Airway epithelial cell (primary cell): ENCODE data around the gene CCNI2.

DNA sequence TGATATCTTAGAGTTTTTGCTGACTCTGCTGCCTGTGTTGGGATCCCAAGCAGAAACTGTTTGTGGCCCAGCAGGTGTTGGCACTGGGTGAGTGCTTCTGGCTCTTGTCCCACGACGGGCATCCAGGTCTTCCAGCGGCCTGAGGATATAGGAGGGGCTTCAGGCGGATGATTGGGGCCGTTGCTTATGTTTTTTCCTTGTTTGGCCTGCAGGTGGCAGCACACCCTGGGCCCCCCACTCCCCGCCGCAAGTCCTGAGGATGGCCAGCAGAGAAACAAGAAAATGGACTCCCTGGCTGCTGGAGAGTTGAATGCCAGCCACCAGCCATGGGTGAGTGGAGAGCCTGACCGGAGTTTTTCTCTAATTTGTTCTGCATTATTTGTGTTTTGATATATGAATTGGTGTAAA is 50.1 kb downstream of the SLC22A5 start:
- RAMPAGE, long total RNA: no peak

DNA sequence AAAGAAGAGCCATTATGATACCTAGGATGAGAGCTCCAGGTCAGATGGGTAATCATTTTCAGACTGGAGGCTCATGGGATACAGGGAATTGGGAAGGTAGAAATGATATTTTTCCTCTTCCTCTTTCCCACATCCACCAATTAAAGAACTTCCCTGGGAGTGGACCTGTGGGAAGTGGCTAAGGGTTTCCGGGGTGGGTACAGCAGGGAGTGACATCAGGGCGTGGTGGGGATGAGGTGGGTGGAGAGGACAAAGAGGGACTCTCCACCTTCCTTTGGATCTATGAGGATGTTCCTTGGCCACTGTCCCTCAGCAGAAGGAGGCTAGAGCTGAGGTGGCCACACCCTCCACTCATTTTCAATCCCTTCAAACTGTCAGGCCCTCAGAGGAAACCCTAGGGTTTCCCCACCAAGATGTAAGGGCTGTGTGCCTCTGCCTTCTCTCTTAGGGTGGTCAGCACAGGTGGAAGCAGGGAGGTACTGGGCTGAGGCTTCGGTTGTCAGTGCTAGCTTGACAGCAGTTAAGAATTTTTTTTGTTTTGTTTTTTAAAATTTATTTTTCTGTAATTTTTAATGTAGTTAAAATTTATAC is 54.6 kb downstream of the IRF1 start:
- RAMPAGE, long total RNA: no peak

DNA sequence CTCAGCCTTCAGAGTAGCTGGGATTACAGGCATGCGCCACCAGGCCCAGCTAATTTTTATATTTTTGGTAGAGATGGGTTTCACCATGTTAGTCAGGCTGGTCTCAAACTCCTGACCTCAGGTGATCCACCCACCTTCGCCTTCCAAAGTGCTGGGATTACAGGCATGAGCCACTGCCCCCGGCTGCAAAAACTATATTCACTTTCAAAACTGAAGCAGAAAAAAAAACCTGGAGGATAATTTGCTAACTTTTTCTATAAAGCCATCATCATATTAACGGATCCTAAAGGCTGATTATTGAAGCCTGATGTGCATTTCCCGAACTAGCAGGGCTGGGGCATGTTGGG is 5.6 kb downstream of the IRF1 start:
- RAMPAGE, long total RNA: no peak

DNA sequence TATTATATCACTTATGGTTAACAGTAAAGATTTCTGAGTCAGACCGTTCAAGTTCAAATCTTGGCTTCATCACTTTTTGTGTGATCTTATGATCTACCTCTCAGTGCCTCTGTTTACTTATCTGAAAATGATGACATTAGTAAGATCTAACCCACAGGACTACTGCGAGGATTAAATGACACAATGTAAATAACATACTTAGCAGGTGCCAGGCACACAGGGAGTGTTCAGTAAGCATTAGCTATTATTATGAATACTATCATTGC is 2.0 kb downstream of the IRF1 start:
- RAMPAGE, long total RNA: no peak

GRCh38 chr5:132501901-132502535 is 11.4 kb upstream of the IRF1 start:
- RAMPAGE, long total RNA: no peak

DNA sequence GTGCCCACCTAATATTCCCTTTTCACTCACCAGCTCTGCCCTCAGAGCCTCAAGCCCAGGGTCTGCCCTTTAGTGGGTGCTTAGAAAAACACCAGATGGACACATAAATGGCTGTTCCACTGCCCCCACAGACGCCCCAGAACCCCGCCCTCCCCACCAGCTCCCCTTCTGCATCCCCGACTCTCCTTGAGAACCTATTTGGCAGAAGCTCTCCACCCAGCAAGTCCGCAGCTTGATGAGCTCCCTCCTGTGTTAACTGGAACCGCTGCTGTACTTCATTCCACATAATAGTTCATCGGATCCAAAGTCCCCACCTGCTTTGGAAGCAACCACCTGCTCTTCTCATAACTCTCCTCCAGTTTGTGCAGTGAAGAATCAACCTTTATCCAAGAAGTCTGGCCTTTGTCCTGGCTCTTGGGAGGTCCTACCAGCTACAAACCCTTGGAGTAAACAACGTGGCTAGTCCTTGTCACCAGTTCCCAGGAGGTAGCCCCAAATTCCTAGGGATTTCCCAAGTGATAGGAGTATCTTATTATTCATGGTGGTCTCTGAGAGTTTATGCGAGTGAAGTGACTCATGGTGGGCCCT is 3.9 kb upstream of the IL4 start:
- RAMPAGE, long total RNA: no peak

DNA sequence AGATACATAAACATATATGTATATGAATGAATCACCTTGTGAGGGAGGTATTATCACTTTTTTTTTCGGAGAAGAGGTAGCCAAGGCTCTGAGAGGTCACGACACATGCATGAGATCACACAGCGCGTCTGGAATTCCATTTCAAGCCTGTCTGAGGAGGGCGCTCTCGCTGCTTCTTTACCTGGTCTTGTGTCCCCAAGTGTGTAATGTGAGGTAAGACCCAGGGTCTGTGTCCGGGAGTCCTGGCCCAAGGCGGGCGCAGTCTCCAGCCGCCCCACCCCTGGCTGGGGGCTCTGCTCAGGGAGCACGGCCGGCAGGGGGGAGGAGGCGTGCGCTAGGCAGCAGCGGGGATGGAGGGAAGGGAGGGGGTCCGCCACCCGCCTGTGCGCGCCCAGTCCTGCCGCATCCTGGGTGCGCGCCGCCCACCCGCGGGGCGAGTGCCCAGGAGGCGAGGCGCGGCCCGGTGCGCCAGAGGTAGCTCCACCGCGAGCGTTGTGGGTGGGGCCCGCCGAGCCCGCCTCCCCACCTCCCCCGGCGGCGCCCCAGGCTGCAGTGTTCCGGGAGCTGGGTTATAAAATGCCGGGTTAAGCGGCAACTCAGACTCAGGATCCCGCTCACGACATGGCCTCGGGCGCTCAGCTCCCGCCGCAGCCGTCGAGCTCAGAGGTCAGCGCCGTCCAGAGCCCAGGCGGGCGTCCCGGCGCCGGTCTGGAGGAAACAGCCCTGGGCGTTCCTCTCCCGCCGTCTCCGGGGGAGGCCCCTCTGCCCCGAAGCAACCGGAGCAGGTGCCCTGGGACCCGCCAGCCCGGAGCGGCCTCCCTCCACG is at the start of gene CCNI2:
Gene CCNI2, plus strand, starts transcription at position 552 of the 826 bp plus-strand sequence.
- RAMPAGE, long total RNA: no peak

GRCh38 chr5:132753181-132753634 is 6.0 kb downstream of the CCNI2 start:
- RAMPAGE, long total RNA: no peak

- RAMPAGE, long total RNA: no peak
These were observed 7.3 kb downstream of the SHROOM1 start for GRCh38 chr5:132822744-132823963.

DNA sequence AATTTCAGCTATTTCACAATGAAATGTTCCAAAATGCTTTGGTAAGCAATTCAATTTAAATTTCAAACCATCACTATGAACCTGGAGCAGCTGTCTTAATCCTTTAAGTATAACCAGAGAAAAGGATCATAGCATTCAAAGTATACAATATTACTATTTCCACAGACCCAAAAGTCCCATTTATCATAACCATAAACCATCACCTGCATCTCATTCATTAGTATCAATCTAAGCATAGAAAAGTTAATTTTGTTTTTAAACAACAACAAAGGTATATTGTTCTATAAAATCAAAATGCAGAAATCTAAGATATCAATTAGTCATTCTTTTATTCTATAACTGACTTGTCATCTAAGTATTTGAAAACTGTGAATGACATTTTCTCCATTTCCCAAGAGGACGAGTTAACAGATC is 29.9 kb downstream of the AFF4 start:
- RAMPAGE, long total RNA: no peak

GRCh38 chr5:132951855-132952095 is 11.7 kb downstream of the AFF4 start:
- RAMPAGE, long total RNA: no peak

GRCh38 chr5:133046418-133047108 is 5.2 kb upstream of the HSPA4 start:
- RAMPAGE, long total RNA: no peak

DNA sequence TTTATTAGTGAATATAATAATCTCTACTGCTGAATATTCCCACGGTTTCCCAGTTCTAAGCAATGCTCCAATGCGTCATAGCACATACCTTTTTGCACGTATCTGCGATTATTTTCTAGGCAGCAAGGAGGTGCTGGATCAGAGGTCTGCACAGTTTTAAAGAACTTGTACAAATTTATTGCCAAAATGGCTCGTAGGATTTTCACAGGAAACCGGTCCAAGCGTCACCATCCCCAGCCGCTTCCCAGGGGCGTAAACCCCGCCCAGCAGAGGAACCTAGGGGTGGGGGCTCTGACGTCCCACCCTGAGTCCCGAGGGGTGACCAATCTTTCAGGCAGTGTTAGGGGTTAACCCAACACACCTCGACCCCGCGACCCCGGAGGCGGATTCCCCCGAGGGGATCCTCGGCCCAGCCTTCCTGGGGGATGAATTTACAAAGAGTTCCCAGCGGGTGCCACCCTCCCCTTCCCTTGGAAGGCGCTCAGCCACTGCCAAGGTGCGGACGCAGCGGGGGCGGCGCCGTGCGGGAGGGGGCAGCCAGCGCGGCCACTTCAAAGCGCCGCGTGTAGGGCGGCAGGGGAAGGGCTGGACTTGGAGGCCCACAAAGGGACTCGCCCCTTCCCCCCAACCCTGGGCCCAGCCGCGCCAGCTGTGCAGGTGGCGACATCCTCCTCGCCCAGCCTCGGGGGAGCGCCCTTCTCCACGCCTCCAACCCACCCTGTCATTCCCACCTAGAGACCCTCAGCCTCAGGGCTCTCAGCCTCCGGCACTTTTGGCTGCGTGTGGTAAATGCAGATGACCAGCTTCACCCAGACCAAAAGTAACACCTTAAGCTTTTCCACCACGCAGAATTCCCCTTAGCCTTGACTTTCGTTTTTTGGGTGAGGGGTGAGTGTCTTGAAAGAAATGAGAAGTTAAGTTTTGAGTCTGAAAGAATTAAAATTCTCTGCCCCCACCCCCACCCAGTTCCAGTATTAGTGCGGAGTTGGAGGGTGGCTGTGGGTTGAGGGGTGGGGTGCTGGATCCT is 43.4 kb upstream of the TCF7 start:
- RAMPAGE, long total RNA: no peak

GRCh38 chr5:134115093-134116049 is 890 bp downstream of the TCF7 start:
- RAMPAGE, long total RNA: no peak

DNA sequence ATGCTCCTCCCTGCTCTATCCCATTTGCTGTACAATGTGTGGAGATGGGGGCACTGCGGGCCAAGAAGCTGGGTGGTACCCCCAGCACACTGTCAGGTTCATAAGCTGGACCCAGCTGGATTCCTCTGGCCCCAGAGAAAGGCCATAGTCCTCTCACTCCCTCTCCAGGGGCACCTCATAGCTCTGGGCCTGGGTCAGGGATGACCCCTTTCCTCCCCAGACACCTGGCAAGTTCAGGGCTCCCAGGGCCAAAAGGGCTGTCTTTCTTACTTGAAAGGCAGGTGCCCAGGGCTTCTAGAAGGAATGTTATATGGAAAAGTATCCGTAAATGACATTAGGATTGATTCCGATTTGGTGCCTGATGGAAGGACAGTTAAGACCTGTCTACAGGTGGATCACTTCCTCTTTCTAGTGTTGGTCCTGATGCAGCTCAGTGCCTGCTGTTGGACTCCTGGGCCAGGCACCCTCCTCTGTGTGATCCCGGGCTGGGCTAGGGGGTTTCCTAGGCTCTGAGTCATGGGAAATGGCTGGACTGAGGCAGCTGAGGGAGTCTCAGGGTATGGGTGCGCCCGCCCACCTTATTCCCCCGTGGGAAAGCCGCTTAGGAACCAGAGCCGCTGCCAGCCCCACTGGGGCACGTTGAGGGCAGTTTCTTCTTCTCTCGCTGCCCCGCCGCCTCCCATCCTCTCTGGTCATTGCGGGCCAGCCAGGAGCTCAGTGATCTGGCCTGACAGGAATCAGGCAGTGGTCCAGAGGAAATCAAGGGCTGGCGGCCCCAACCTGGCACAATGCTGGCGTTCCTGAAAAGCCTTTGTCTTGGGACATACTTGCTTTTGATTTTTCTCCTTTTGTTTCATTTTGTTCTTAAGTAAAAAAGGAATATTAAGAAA is 12.8 kb downstream of the TCF7 start:
- RAMPAGE, long total RNA: no peak

DNA sequence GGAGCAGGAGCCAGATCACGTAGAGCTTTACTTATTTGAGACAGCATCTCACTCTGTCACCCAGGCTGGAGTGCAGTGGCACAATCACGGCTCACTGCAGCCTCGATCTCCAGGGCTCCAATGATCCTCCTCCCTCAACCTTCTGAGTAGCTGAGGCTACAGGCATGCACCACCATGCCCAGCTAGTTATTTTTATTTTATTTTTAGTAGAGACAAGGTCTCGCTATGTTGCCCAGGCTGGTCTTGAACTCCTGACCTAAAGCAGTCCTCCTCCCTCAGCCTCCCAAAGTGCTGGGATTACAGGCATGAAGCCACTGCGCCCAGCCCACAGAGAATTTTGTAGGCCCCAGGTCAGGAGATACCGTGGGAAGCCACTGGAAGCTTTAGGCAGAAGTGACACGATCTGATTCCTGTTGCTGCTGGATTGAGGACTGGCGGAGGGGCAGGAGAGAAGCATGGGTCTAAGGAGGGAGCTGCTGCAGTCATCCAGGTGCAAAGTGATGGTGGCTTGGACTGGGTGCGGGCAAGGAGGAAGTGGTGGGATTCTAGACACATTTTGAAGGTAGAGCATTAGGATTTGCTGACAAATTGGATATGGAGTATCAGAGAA is 20.6 kb downstream of the TCF7 start:
- RAMPAGE, long total RNA: no peak

GRCh38 chr5:134138779-134139519 is 24.5 kb downstream of the TCF7 start:
- RAMPAGE, long total RNA: no peak

DNA sequence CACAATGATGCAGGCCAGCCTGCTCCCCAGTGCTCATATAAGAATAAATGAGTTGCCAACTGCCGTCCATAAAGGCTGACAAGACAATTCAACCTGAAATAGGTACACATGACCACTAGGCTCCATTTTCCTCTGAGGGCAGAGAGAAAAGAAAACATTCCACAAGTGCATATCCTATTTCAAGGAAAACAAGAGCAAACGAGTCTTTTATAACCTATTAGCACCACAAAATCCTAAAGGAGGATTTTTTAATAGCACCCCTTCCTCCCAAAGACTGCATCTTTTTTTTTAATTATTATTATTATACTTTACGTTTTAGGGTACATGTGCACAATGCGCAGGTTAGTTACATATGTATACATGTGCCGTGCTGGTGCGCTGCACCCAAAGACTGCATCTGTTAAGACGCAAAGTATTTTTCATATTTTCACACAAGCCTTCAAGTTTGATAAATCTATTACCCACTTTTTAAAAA is 28.3 kb downstream of the SKP1 start:
- RAMPAGE, long total RNA: no peak

DNA sequence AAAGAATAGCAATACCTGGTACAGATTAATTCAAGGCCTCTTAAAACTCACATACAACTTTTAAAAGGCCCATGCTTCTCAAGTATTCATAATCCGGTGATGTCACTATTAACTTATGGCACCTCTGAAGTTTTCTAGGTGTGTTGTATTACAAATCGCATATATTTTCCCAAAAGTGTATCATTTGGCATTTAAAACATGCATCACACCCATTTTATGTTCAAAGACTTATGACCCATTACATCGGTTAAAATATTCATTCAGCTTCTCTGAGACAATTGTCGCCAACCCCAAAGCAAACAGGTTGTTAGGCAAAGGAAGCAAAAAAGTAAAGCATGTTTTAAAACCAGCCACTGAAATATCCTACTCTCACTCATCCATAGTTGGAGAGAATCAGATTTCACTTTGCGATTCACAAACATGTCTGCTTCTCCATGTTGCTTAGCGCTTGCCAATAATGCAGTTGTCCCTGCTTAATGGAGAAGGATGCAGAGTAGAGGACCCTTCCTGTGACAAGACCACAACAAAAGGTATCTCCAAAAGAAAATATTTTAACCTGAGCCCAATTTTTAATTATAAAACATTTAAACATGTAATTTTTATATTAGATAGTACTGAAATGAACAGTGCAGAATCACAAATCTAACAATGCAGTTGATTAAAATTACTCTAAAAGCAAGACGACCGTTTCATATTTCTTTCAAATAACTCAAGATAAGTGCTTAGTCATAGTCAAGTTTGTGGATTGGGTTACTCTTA is 1.7 kb downstream of the SKP1 start:
- RAMPAGE, long total RNA: no peak

- RAMPAGE, long total RNA: no peak
These were observed 15.2 kb upstream of the SKP1 start for GRCh38 chr5:134191697-134192643.